GM23338 (cell line): ENCODE measurements around a stretch of chr1.

DNA sequence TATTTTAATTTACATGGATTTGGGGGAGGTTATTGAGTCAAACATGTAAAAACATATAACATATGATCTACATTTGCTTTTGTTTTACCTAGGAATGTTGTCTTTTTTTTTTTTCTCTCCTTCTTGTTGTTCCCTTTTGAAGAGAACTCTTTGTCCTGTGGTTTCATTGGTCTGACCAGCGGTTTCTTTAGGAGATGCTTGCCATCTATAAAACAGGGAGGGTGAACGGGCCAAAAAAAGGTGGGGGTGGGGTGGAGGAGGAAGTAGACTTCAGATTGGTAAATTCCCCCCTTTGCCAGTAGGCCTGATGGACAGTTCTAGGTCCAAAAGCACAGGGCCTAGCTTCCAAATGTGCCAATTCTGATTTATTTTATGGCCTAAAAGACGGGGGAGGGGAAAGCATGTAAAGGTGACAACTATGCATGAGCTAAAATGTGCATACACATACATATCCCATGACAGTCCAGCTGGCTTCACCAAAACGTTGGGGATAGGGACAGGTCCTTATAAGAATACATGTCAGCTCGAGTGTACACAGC, 6.5 kb upstream of the PROX1 start:
- PRO-cap = no peak
- RAMPAGE, long total RNA = no peak

- PRO-cap = no peak
- RAMPAGE, long total RNA = no peak
Measured at GRCh38 chr1:213983667-213984267, 4.0 kb upstream of the PROX1 start.

DNA sequence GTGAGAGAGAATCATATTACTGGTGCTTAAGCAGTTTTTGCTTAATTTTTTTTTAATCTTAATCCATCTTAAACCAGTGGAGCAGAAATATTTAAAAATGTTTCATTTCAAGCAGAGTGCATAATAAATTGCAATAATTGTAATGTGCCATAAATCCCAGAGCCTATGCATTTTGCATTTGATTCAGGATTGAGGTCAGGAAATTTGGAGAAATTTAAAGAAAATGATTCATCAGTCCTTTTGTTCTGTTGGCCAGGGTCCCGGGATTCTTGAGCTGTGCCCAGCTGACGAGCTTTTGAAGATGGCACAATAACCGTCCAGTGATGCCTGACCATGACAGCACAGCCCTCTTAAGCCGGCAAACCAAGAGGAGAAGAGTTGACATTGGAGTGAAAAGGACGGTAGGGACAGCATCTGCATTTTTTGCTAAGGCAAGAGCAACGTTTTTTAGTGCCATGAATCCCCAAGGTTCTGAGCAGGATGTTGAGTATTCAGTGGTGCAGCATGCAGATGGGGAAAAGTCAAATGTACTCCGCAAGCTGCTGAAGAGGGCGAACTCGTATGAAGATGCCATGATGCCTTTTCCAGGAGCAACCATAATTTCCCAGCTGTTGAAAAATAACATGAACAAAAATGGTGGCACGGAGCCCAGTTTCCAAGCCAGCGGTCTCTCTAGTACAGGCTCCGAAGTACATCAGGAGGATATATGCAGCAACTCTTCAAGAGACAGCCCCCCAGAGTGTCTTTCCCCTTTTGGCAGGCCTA, 8.6 kb downstream of the PROX1 start:
- PRO-cap = no peak
- RAMPAGE, long total RNA = no peak

- PRO-cap = no peak
- RAMPAGE, long total RNA = no peak
Measured at GRCh38 chr1:214050363-214050933, 62.7 kb downstream of the PROX1 start.

- PRO-cap = no peak
- RAMPAGE, long total RNA = no peak
Measured at GRCh38 chr1:214126557-214127294, 139.0 kb downstream of the PROX1 start.

- PRO-cap = no peak
- RAMPAGE, long total RNA = no peak
Measured at GRCh38 chr1:214310722-214311186, 29.8 kb downstream of the SMYD2 start.

- PRO-cap = no peak
- RAMPAGE, long total RNA = no peak
Measured at GRCh38 chr1:214445415-214446385, 105.7 kb downstream of the PTPN14 start.

DNA sequence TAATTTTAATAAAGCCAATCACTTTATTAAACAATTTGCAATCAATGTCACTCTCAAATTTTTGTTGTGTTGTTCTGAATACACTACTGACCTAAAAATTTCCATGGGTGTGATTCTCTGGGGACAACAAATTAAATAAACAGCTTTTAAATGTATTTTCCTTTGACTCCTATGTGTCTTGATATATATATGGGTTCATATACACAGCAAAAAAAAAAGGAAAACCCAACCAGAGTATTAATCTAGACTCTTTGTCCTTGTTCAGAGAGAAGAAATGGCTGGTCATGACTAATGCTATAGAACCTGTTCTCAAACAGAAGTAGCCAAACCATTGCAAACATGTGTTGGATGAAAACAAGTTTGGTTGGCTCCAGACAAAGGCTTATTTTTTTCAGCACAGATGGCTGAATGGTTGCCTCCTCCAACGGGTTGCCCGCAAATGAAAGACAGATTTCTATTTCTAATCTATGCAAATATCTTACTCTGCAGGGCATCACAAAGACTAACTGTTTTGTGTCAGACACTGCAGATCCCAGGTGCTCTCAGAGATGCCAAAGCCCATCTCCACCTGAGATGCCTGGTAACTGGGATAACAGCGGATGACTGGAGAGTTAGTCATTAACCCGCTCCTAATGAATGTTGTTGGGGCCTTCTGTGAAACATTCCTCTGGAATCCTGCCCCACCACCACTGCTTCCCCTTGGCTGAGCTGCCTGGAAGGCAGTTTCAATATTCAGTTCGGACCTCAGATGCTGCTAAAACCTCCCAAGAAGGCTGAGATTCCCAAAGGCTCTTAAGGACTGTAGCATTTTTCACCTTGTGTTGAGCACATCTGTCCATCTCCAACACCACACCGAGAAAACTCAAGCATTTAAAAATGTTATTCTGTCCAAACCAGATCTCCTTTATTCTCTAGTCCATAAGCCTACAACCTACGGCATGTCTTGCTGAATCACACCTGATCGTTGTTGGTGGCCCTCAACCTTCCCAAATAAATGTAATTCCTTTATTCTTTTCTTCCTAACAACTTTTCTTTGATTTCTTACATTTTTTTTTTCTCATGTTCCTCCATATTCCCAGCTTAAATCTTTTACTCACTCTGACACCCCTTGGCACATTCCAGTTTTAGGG, 104.5 kb downstream of the PTPN14 start:
- PRO-cap = bidirectional peak, plus-strand start at position 728 of the sequence, minus-strand start at position 605 of the sequence
- RAMPAGE, long total RNA = no peak

DNA sequence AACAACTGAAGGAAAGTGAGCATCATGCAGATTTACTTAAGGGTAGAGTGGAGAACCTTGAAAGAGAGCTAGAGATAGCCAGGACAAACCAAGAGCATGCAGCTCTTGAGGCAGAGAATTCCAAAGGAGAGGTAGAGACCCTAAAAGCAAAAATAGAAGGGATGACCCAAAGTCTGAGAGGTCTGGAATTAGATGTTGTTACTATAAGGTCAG, 43.4 kb downstream of the CENPF start:
- PRO-cap = no peak
- RAMPAGE, long total RNA = no peak

DNA sequence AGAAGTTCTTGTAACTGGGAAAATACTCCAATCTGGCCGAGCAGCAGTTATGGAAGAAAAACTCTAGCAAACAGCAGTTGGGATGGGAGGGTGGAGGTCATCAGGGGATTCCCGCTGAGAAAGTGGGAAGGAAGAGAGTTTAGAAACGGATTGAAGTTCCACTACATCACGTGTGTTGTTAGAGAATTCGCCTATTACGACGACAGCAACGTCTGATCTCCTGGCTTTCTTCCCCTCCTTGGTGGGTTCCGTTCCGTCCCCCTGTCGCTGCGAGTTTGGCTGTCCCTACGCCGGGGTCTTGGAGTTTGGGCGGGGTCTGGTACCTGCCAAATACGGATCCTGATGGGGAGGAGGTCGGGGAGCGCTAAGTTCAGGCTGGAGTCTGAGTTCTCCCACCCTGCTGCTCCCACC, 911 bp upstream of the KCNK2 start:
- PRO-cap = no peak
- RAMPAGE, long total RNA = no peak

DNA sequence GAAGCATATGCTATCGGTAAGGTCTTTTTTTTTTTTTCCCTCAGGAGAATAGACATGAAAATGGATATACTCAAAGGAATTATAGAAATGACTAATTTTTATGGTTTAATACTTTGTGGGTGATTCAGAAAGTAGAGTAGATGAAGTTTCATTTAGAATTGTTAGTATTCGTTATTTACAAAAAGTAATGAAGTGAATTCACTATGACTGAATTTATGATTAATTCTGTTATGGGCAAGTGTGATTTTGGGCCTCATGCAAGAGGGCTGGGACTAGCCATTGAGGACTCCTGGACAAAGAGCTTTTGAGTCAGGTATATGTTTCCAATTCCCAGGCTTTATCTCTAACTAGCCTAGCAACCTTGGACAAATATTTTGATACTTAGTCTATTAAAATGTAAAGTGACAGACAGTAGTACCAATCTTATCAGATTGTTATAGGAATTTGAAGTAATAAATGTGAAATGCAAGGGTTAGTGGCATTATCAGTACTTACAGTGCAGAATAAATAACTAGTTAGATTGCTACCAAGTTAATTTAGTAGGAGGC, 3.2 kb downstream of the KCTD3 start:
- PRO-cap = no peak
- RAMPAGE, long total RNA = no peak

DNA sequence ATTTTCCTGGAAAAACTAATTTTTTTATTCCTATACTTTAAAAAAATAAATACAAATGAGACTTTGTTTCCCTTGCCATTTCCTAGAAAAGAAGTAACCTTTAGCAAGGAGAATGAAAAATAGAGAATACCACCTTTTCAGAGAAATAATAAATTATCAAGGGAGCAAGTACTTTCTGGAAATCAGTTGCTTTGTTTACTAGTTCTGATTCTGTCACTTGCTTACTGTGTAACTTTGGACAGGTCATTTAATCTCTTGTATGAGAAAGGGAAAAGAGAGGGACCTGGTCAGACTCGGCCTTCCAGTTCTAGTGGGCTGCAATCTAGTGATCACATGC, 34.1 kb downstream of the KCTD3 start:
- PRO-cap = no peak
- RAMPAGE, long total RNA = no peak

- PRO-cap = no peak
- RAMPAGE, long total RNA = no peak
Measured at GRCh38 chr1:215620501-215621589, 53.7 kb downstream of the KCTD3 start.

GRCh38 chr1:215640421-215641240, 73.5 kb downstream of the KCTD3 start:
- PRO-cap = no peak
- RAMPAGE, long total RNA = no peak

- PRO-cap = no peak
- RAMPAGE, long total RNA = no peak
Measured at GRCh38 chr1:217088369-217089395, 365.5 kb upstream of the ESRRG start.

DNA sequence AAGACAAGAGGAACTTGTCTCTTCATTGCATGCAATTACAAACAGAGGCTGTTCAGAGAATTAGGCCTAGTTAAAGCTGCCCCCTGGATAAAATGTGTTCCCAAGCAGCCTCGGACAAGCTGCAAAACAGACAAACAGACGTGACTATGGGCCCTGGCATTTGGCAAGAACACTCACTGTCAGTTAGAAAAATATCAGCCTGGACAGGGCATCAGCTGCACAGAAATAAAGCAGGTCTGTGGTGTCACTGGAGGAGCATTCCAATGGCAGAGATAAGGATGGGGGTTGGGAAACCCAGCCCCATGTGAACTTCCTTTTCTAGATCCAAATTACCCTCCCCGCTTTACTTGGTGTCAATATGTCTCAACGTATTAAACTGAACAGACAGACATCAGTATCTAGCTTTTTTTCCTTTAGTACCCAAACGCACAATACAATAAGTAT, 177.1 kb downstream of the GPATCH2 start:
- PRO-cap = no peak
- RAMPAGE, long total RNA = no peak

- PRO-cap = no peak
- RAMPAGE, long total RNA = no peak
Measured at GRCh38 chr1:219272126-219272540, 98.5 kb downstream of the LYPLAL1 start.

- PRO-cap = no peak
- RAMPAGE, long total RNA = no peak
Measured at GRCh38 chr1:219954899-219955474, 26.6 kb upstream of the SLC30A10 start.

DNA sequence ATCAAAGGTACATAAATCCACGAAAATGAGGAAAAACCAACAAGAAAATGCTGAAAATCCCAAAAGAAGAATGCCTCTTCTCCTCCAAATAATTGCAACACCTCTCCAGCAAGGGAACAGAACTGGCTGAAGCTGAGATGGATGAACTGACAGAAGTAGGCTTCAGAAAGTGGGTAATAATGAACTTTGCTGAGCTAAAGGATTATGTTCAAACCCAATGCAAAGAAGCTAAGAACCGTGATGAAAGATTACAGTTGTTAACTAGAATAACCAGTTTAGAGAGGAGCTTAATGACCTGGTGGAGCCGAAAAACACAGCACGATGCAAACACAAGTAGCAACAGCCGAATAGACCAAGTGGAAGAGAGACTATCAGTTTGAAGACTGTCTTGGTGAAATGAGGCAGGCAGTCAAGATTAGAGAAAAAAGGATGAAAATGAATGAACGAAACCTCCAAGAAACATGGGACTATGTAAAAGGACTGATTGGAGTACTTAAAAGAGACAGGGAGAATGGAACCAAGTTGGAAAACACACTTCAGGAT, 47.1 kb upstream of the C1orf115 start:
- PRO-cap = no peak
- RAMPAGE, long total RNA = no peak

GRCh38 chr1:220761523-220761826, 13.4 kb downstream of the MTARC2 start:
- PRO-cap = no peak
- RAMPAGE, long total RNA = no peak